ENCODE data around the genes GRIK1 and SOD1.

GRCh38 chr21:29061174-29061946 is 12.1 kb downstream of the CCT8 start:
- PRO-cap: no peak

DNA sequence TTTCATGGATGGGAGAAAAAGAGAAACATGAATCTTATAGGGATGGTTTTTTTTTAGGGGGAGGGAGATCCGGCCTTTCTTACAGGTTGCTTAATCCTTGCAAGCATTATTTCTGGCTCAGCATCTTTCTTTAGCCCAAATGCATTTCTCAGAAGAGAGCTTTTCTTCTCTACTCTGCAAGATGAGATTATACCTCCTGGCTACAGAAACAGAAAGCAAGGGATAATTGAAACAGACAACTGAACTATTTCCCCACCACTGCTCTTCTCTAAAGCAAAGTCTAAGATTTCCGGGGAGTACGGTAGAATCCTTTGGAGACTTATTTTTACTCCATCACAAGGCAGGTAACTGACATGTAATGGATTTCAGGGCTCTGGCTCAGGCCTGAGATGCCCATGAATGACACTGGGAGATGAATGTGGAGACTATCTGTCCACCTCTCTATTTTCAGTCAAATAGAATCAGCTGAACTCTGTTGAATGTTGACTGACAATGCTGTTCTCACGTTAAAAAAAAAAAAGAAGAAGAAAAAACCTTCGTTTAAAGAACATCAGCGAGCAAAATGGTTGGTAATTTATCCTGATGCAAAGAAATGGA is 29.0 kb downstream of the MAP3K7CL start:
- PRO-cap: no peak

DNA sequence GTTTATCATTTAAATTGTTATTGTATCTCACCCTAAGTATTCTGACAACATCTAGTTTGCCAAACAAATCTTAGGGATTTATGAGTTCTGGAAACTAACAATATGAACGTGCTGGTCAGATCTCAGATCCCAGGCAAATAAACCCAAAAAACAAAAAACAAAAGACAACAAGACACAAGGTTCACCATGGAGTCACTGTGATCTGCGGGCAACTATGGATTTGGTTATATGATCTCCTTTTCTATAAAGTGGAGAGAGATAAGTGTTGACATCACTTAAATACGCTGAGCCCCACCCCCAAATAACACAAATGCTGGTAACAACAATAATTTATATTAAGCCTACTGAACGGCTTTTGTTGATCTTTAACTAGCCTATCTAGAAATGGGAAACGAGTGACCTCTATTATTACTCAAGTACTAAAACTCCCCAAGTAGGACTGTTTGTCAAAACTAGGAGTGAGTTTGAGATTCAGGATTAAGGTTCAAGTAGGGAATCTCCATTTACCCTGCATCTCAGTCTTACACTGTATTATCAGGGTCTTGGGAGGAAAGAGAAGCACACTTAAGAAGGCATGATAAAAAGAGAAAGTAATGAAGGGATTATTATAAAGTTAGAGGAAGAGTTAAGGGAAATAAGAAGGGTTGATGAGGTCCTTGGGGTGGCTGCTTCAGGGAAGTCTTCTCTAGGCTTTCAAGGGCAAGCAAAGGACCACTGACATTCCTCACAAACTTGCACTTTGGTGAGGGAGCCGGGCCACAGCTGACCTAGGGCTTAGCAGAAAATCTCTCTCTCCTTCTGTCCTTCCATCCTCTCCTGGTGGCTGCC is 52.3 kb downstream of the MAP3K7CL start:
- PRO-cap: no peak

DNA sequence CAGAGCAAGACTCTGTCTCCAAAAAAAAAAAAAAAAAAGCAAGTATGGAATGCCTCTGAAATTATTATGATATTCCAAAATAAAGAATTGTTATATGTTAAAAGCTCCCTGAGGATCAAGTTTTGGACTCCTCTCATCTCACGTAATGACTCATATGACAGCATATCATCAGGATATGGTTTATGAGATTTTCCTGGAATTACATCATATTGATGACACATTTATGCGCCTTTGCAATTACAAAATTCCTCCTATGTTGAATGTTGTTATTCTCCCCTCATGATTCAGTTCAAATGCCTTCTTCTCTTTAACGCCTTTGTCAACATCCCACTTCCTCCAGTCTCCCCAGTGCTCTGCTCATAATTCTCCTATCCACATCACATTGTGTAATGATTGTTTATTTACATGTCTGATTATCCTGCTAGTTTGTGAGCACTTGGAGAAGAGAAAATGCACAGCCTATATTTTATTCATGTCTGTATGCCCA is 80.9 kb upstream of the BACH1 start:
- PRO-cap: no peak

DNA sequence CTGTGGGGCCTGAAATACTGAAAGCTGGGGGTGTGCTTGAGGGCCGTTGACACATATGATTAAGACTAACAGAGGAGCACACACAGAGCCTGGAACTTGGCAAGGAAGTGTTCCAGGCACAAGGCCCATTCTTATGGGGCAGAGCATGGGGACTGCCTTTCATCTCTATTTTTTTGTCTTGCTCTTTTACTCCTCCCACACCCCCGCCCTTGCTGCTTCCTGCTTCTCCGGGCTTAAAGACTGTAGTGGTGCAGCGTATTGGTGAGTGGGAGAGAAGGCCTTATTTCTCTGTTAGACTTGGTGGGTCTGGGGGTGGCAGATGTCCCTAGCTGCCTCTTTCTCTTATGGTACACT is 137.5 kb downstream of the BACH1 start:
- PRO-cap: no peak

GRCh38 chr21:29939085-29940114 is at the start of gene GRIK1:
Gene GRIK1 (minus strand): TSS chr21:29939996.
- PRO-cap: no peak

- PRO-cap: no peak
These were observed 148.7 kb upstream of the KRTAP19-8 start for GRCh38 chr21:31186863-31187400.

DNA sequence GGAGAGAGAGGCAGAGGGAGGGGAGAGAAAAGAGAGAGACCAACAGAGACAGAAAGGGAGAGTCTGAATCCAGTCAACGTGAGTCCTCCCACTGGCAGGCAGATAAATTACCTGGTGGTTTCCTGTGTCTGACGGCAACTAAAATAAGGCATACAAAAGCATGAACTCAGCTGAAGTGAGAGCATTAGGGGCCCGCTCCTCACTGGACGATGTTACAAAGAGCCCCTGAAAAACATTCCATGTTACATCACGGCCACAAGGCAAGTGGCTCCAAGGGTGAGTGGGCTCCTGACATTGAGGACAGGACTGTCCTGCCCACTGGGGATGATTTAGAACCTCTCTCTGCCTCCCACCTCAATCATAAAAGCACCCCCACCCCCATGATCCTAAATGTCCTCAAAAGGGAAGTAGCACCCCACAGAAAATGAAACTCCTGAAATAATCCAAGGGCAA is 66.7 kb upstream of the TIAM1 start:
- PRO-cap: no peak

DNA sequence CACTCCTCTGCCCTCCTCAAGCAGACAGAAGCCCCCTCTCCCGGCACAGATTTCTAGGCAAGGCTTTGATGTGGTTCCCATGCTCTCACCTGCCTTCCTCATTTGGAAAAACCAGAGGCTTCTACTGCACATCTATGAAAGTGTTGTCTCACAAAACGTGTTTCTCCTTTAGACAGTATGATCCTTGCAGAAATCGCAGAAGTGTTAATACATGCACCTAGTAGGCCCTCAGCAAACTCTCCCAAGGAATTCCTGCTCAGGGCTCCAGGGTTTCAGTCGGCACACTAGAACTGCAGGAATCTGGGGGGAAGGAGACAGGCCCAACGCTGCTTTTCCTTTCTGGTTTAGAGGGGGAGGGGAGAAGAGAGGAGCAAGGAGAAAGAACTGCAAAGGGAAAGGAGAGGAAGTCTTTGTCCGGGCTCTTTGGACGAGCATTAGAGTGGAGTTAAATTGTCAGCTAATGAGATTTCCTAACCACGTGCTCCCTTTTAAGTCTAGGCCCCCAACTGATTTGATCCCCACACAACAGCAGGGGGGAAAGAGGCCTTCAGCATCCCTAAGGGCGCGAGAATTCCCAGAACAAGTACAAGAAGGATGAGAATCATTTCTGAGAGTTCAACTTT is 103.8 kb upstream of the SOD1 start:
- PRO-cap: no peak

DNA sequence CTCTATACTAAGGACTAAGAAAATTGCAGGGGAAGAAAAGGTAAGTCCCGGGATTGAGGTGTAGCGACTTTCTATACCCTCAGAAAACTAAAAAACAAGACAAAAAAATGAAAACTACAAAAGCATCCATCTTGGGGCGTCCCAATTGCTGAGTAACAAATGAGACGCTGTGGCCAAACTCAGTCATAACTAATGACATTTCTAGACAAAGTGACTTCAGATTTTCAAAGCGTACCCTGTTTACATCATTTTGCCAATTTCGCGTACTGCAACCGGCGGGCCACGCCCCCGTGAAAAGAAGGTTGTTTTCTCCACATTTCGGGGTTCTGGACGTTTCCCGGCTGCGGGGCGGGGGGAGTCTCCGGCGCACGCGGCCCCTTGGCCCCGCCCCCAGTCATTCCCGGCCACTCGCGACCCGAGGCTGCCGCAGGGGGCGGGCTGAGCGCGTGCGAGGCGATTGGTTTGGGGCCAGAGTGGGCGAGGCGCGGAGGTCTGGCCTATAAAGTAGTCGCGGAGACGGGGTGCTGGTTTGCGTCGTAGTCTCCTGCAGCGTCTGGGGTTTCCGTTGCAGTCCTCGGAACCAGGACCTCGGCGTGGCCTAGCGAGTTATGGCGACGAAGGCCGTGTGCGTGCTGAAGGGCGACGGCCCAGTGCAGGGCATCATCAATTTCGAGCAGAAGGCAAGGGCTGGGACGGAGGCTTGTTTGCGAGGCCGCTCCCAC is at the start of gene SOD1:
TSS of gene SOD1 (plus strand) at position 532 of the 722 bp plus-strand sequence.
- PRO-cap: bidirectional peak, plus-strand start at position 529 of the sequence, minus-strand start at position 343 of the sequence

- PRO-cap: no peak
These were observed 30.3 kb downstream of the SCAF4 start for GRCh38 chr21:31701563-31702023.

GRCh38 chr21:32329877-32330418 is 31.3 kb downstream of the MRAP start:
- PRO-cap: no peak

- PRO-cap: no peak
These were observed 3.5 kb downstream of the URB1 start for GRCh38 chr21:32389263-32389776.

GRCh38 chr21:32414190-32414698 is 1.7 kb downstream of the EVA1C start:
- PRO-cap: no peak

DNA sequence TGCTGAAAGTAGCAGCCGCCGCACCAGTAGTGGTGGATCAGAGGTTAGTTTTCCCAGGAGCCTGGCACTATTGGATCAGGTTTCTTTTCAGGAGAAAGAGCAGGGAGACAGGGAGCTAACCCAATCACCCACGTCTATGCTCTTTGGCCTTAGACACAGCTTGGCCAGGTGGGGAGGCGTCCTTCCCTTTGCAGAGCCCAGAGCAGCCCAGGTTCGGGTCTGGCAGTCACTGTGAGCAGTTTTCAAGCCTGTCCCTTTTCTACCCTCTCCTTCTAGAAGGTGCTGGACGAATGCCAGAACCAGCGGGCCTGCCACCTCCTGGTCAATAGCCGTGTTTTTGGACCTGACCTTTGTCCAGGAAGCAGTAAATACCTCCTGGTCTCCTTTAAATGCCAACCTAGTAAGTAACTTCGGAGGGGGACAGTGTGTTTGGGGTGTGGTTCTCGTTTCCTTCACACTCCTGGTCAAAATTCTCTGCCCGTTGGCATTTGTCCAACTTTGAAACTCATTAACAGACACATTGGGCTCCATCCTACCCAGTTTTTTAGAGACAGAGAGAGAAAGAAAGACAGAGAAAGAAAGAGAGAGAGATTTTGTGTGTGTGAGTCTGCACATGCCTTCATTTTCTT is 44.9 kb downstream of the EVA1C start:
- PRO-cap: no peak

DNA sequence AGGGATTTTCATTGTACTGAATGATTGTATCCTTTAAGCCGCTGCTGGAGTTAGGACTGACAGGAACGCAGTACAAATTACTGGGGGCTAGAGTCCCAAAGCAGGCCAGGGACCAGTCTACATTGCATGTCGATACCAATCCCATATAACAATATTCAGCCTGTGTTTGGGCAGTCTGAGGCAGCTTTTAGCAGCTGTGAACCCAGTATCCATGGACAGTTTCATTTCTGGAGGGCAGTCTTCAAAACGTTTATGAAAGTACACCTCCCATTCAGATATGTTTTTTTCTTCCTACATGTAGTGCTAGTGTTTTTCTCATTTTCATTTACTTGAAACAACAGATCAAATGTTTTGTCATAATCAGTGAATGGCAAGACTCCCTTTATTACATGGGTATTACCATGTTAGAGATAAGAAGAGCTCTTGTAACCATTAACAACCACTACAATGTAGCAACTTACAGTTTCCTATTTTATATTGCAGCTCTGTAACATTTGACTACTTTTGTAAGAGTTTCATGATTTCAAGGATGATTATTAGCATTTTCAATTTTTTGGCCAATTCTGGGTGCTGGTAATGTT is 4.0 kb upstream of the SYNJ1 start:
- PRO-cap: no peak

DNA sequence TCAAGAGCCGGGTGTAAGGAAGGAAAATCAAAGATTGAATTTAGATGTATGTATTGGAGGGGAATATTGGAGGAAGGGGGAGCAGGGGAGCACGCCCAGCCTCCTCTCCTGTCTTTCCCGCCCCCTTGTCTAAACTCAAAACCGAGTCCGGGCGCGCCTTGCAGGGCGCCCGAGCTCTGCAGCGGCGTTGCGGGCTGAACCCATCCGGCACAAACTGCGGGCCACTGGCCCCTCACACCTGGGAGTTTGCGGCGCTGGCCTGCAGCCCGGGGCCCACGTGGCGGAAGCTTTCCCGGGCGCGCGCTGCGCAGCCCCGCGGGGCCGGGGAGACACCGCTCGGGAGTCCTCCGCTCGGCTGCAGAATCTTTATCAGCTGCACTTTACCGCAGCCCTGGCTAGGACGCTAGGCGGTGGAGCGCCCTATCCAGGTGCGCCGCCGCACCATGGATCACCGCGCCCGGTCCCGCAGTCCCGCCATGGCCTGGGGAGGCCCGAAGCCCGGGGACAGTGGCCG is 6.0 kb upstream of the OLIG2 start:
- PRO-cap: no peak

GRCh38 chr21:33288007-33288712 is 22.0 kb downstream of the IL10RB start:
- PRO-cap: no peak

DNA sequence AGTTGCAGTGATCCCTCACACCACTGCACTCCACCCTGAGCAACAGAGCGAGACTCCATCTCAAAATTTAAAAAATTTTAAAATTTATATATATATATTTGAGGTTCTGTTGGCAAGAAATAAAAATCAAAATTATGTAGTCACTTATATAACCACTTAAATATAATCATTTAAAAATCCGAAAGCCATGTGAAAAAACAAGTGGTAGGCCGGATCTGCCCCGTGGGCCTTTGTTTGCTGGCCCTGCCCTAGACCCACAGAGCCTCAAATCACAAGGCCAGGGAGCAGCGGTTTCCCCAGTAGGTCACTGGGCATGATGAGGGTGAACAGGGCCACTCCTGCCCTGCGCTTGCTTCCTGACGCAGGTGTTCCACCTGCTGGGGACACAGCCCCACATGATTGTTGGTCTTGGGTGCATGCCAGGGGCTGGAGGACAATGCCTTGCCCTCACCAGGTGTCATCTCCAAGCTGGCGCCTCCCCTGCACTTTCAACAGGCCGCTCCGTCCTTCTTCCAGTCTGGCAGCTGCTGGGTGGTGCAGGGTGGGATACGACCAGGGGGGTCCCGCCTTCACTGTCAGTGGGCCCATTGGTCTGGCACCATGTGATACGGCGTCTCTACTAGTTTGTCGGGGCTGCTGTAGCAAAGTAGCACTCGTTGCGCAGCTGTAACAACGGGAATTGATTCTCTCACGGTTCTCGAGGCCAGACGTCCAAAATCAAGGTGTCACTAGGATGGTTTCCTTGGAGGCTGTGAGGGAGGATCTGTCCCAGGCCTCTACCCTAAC is 24.3 kb downstream of the IL10RB start:
- PRO-cap: no peak

GRCh38 chr21:33332046-33332518 is 7.3 kb downstream of the IFNAR1 start:
- PRO-cap: no peak

Measured in ureter (tissue), 1 donor.